Tibial artery (tissue), 1 donor: ENCODE measurements around a stretch of chr10.

DNA sequence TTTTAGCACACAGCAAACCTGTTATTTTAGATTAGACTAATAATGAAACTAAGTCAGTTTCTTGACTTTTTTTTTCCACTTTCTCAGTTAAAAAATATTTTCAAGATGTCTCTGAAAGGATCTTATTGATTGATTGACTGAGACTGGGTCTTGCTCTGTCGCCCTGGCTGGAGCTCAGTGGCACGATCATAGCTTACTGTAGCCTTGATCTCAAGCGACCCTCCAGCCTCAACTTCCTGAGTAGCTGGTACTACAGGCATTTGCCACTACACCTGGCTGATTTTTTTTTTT is 20.4 kb upstream of the INPP5F start:
- PRO-cap, result no peak

DNA sequence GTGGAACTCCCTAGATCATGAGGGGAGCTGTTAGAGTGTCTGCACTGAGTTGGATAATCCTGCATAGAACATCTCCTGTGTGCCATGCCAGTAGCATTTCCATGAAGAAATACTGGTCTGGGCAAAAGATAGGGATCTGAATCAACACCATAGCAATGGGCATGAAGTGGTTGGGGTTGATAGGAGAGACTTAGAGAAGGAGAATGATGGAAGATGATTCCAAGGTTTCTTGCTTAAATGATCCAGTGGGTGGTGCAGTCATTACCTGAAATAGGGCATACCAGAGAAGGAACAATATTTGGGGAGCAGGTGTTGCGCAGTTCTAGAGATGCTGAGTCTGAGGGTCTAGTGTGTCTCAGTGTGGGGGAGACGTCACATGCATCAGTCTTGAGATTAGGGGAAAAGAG is 62.0 kb downstream of the INPP5F start:
- PRO-cap, result no peak

- PRO-cap, result no peak
These were observed 45.9 kb downstream of the MCMBP start for GRCh38 chr10:119826368-119827443.

DNA sequence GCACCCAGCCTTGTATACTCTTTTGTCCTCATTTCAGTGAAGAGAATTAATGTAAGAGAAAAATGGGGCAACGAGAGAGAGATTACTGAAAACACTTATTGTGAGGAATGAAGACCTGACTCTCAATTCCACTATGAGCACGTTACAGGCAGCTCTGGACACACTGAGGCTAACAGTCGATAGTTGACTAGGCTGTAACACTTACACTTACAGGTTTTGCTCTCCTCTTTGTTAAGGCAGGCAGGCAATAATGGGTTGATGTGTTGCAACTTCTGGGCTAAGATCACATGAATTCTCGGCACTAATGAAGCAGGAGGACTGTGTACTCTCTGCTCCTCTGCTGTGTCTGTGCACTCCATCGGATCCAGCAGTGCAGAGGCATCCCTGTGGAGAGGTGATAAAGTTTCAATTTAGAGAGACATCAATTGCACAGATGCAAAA is 29.6 kb downstream of the MCMBP start:
- PRO-cap, result no peak

DNA sequence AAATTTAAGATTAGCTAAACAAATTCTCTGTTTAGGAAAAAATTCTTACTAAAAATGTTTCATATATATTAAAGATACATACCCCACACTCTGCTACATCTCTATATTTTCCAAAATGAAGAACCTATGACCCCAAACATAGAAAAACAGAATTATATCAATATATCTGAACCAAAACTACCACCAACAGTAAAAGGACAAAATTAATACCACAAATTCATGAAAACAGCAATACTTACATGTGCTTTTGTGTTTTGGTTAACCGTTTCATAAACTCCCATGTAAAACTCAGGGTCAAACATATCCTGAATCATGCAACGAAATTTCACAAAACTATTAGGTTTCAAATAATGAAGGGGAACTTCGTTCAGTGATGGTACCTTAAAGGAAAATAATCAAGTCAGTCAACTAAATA is 13.8 kb downstream of the MCMBP start:
- PRO-cap, result no peak

DNA sequence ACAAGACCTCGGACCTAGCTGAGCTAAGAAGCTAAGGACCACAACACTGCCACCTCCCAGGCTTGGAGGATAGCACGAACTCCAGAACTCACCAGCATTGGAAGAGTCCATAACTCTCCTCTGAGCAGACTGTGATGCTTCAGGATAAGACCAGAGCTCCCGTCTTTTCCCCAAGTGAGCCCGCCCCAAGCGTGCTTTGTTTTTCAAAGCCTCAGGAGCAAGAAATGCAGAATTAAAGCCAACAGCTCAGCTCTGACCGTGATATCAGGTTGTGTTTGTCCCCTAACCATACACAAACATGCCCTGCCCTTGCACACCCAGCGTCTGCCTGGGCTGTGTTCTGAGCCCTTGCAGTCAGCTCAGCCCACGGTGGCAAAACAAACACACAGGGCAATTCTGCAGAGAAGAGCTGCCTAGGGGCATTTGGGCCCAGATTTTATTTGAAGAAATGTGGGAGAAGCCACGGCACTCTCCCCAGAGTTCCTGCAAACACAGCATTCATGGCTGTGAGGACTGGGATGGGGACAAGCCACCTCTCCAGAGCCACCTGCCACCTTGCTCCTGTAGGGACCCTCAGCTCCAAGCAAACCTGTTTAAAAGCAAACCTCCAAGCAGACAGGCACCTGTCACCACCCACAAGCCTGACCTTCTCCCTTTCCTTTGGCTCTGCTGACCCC is 145.5 kb downstream of the WDR11 start:
- PRO-cap, result no peak

DNA sequence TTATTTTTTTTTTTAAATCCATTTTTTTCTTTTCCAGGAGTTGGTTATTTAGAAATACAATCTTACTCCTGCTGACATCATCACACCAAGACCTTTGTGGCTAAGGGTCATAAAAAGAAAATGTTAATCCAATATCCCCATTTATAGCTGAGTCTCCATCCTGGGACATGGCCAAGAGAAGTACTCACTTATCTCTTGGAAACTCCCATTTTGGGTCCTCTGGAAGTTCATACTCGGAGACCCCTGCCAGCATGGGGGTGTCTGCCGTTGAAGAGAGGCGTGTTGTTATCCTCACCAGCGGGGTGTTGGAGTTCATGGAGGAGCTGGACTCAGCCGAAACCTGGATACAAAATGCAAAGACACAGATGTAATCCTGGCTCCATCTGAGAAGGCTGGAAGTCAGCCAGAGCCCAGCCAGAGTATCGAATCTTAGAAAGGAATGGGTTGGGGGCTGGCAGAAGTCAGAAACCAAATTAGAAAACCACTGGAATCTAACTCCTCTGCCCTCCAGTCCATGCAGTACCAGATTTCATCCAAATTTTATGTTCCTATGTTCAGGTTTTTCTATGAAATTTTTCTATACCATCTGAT is 94.5 kb downstream of the FGFR2 start:
- PRO-cap, result no peak

GRCh38 chr10:121549999-121550765 is 48.1 kb downstream of the FGFR2 start:
- PRO-cap, result no peak

GRCh38 chr10:121961278-121961650 is 13.8 kb downstream of the NSMCE4A start:
- PRO-cap, result no peak

- PRO-cap, result no peak
These were observed 55.9 kb downstream of the TACC2 start for GRCh38 chr10:122044676-122045511.

GRCh38 chr10:122085409-122086222 is 96.7 kb downstream of the TACC2 start:
- PRO-cap, result no peak

GRCh38 chr10:122111959-122112514 is 123.1 kb downstream of the TACC2 start:
- PRO-cap, result no peak

GRCh38 chr10:122116082-122116764 is 127.3 kb downstream of the TACC2 start:
- PRO-cap, result no peak

- PRO-cap, result no peak
These were observed 131.1 kb downstream of the TACC2 start for GRCh38 chr10:122119769-122120835.

DNA sequence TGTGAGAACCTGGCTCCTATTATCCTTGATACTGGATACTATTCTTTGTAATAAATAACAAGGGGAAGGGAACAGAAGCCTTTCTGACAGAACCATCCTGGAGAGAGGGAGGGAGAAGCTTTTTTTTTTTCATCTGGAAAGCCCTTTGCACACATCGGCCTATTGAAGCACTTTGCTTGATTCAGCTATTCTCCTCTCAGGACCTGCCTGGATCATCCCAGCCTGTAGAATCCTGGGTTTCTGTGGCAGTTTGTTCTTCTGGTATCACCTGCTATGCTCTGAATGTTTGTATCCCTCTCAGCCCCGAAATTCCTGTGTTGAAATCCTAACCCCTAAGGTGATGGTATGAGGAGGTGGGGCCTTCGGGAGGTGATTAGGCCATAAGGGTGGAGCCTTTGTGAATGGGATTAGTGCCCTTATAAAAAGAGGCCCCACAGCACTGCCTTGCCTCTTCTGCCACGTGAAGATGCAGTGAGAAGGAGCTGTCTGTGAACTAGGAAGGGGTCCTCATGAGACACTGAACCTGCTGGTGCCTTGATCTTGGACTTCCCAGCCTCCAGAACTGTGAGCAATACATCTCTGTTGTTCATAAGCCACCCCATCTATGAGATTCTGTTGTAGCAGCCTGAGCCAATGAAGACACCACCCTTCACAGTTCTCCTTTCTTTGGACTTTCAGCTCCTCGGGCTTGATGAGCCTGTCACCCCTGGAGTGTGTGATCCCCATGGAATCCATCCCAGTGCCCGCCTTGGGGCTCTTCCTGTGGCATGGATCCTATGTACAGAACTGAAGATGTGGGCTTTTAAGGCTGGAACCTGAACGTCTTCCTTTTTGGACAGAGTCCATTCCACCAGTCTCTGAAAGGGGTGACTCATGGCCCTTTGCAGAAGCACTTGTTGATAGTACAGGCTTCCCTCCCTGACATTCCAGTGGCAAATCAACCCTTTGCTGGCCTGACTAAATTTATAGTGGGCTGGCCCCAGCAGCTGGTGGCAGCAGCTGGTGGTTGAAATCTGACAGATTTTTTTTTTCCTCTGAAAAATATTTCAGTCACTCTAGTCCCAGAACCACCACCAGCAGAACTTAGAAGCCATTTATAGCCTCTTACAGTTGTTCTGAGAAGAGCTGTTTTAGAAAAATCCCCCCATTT is 138.0 kb downstream of the TACC2 start:
- PRO-cap, result no peak

GRCh38 chr10:122128444-122128720 is 139.4 kb downstream of the TACC2 start:
- PRO-cap, result no peak

DNA sequence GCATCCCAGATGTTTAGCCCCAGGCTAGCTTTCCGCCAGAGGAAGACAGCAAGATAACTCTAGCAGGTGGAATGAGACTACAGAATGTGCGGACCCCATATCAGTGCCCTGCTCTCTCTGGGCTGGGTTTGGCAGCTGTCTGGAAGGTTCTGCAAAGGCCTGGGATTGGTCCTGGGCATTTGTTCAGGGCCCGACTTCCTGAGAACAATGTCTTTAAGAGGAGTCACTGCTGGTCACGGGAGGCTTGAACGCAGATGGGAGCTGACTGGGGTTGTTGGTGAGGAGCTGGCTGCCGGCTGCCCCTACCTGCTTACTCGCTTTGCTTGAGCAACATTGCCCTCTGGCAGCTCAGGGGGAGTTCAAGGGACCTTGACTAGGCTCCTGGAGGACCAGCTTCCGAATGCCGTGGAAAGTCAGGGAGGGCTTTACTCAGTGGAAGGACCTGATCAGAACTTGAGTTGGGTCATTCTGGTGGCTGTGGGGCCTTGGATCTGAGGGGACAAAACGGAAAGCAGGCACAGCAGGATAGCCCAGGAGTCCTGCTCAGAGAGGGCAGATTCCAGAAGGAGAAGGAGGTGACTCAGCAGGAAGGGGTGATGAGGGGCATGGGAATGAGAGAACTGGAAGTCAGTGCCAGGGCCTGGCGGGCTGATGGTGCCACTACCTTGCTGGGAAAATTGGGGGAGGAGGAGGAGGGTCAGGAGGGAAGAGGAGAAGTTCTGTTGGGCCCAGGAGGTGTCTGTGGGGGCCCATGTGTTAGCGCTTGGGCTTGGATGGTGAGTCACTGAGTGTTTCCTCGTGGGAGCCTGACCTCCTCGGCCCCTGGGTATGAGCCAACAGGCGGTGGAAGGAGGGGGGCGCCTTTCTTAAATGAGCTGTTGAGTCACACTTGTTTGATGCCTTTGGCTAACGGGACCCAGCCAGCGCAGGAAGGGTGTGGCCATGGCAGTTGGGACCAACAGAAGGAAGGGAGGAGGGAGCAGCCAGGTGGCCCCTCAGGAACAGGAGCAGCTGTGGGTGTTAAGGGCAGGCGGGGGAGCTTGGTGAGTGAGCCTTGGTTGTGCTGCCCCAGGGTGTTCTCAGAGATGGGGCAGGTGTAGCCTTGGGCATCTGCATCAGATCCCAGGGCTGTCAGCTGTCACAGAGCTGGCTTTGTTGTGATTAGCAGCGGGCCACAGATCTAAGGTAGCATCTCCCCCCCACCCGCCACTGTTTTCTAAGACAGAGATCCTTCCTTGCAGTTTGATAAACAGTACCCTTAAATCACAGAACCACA is 130.2 kb upstream of the BTBD16 start:
- PRO-cap, result bidirectional peak, plus-strand start at position 948 of the sequence, minus-strand start at position 741 of the sequence

- PRO-cap, result no peak
These were observed 107.5 kb upstream of the BTBD16 start for GRCh38 chr10:122163370-122164144.

DNA sequence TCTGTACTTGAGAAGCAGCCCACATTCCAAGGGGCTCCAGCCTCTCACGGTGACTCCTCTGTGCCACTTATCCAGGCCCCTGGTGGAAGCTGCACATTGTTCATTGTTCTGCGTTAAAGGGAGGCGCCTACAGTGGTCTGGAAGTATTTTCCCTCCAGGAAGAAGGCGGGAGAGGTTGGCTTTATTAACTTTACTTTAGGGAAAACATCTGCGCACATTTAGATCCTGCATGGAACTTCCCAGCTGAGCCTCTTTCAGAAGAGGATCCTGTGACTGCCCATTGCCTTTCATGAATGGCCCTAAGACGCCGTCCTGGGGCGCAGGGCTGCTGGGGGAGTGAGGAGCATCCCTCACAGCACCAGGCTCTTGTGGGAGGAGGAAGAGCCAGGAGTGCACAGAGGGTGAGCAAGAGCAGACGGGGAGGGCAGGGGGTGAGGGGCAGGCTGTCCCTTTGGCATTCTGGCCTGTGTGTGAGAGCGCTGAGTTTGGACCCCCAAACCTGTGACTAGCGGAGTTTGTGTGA is 98.6 kb upstream of the BTBD16 start:
- PRO-cap, result no peak

DNA sequence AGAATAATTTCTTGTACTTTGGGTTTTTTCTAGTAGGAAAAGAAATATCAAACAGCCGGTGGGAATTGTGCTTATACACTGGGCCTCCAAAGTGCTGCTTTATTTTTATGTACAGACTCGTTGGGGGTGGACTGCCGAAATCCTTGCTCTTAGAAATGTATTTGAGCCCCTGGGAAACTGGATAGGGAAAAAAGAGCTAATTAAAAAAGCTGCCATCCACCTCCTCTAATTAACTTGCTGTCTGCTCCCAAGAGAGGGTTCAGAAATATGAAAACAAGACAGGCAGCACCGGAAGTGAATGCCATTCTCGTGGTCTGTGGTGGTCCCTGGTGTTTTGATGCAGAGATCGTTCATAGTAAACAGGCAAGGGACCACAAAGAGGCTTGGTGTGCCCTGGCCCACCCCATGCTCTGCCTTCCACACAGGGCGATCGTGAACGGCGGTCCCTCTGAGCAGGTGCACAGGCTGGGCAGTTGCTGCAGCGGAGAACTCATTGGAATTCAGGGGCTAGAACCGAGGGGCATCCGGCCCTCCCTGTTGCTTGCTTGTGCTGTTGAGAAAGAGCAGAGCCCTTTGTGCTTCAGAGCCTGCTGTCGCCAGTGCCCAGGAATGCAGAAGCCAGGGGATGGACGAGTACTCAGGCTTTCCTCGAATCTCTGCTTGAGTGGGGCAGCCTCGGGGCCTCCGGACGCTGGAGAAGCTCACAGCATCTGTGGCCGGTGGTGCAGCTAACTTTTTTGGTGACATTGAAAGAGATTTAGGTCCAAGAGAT is 79.1 kb upstream of the BTBD16 start:
- PRO-cap, result no peak